Mesenchymal stem cell of adipose (primary cell): ENCODE measurements around a stretch of chr2.

- CAGE, long polyA plus RNA: no peak
Measured at GRCh38 chr2:61176470-61176763, 14.4 kb downstream of the C2orf74 start.

- CAGE, long polyA plus RNA: no peak
Measured at GRCh38 chr2:61178176-61178718, 16.3 kb downstream of the C2orf74 start.

GRCh38 chr2:61348040-61348622, 122.8 kb downstream of the USP34 start:
- CAGE, long polyA plus RNA: no peak

GRCh38 chr2:61512701-61513314, 25.3 kb downstream of the XPO1 start:
- CAGE, long polyA plus RNA: no peak

- CAGE, long polyA plus RNA: no peak
Measured at GRCh38 chr2:61582085-61582667, 44.0 kb upstream of the XPO1 start.

DNA sequence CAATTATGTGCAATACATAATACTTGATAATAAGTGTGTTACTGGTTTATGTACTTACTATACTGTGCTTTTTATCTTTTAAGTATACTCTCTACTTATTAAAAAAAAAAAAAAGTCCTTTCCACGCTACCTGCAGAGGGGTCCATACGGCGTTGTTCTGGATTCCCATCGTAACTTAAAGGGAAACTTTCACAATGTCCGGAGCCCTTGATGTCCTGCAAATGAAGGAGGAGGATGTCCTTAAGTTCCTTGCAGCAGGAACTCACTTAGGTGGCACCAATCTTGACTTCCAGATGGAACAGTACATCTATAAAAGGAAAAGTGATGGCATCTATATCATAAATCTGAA, 49.8 kb upstream of the B3GNT2 start:
- CAGE, long polyA plus RNA: no peak

- CAGE, long polyA plus RNA: no peak
Measured at GRCh38 chr2:62195859-62196055, 158 bp upstream of the B3GNT2 start.

- CAGE, long polyA plus RNA: no peak
Measured at GRCh38 chr2:62210351-62210686, 14.4 kb downstream of the B3GNT2 start.

DNA sequence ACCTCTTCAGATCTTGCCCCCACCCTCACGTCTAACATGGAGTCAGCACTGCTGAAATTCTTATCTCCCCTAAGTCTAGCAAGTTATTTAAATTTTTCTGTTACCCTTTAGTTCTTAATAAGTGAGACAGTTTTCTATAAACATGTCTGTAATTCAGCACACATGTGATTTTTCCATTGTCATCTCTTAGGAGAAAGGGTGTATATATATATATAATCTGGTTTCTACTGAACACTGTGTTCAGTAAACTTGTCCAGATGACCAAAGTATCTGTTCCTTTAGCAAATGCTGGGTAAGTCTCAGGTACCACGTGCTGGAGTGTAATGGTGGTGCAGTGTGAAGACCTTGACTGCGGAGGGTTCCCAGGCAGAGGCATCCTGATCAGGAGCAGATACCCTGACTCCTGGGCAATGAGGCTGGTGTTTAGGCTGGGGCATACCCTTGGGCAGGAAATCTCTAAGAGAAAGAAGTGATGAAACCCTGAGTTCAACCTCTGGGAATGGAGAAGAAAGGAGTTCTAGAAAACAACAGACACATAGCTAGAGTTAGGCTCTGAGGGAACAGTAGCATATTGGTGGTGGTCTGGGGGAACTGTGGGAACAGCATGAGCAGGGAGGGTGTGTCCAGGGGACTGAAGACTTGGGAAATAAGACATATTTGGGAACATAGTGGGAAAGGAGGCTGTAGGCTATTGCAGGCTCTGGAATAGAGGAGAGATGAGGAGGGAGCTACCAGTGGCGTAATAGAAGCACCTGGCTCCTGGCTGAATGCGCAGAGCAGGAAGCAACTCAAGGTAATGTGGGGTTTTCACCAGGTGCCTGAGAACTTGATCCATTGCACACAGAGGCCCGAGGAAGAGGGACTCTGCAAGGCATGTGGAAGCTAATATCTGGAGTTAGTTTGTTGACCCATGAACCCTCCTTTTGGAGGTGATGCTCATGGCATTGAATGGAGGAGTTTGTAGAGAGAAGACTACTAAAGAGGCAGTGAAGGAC, 18.0 kb downstream of the B3GNT2 start:
- CAGE, long polyA plus RNA: no peak

DNA sequence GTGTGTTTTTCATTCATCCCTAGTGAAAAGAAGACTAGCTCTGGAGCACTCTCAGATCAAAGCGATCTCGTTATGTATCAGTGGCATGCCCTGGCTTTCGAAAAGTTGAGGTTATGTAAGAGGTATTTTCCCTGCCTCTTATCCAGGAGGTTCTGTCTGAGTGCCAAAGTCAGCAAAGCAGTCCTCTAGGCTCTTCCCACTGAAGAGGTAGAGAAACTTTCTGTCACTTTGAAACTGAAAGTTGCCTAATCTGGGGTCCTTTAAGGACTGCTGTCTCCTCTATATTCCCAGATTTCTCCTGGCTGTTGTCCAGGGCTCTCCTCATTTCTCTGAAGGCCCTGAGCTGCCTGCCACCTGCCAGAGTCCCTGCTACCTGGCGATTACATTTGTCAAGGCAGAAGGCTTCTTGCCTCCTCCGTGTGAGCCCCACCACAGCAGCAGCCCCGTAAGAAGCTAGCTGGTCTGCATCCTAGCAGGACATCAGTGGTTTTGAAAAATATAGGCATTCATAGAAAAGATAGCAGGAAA, 96.3 kb downstream of the B3GNT2 start:
- CAGE, long polyA plus RNA: no peak

- CAGE, long polyA plus RNA: no peak
Measured at GRCh38 chr2:62406358-62406800, 99.6 kb downstream of the TMEM17 start.

- CAGE, long polyA plus RNA: no peak
Measured at GRCh38 chr2:62411320-62412026, 94.5 kb downstream of the TMEM17 start.

DNA sequence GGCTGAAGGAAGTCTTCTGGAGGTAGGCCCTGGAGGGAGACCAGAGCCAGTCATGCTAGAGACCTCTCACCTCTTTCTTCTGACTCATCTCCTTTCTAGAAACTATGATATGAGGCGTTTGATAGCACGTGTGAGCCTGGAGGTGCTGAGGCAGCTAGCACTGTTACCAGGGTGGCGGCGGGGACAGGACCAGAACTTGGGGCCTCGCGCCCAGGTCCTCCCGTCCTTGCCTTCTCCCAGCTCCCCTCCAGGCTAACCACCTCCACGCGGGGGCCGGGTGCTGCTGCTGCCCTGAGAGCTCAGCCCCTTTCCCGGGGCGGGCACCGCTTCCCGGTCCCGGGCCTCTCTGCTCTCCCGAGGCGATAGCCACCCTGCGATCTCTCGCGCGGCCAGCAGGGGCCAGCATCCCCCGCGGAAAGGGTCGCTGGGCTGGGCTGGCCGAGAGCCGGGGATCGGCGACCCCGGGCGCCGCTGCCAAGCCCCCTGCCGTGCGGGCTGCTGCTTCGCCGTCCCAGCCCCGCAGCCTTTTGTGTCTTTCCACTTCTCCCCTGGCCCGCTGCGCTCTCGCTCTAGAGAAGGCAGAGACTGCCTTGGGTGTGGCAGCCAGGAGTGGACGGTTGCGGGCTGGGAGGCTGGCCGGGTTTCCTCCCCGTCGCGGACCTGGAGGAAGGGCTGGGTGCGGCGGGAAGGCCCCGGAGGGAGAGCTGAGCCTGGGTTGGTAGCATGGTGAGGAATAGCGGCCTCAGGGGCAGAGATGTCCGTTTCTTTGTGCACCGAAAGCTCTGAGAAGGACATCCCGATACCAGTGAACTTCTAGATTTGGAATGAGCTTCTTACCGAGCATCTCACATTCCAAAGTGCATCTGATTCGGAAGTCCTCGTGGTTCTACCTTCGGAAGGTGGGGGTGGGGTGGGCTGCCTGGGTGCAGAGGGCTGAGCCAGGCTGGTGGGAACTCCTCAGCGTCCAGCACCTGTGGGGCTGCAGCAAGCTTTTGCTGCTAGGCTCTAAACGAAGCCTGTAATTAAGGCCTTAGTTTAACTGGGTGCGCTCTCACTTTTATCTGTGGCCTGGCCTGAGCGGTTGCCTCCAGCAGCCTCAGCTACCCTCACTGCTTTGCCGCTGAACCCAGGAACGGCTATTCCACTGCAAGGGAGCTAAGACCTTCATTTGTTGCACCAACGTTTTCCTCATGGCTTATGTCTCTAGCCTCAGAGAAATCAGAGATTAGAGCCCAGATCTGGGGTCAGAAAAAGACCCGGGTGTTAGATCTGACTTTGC, 48.8 kb downstream of the TMEM17 start:
- CAGE, long polyA plus RNA: no peak

DNA sequence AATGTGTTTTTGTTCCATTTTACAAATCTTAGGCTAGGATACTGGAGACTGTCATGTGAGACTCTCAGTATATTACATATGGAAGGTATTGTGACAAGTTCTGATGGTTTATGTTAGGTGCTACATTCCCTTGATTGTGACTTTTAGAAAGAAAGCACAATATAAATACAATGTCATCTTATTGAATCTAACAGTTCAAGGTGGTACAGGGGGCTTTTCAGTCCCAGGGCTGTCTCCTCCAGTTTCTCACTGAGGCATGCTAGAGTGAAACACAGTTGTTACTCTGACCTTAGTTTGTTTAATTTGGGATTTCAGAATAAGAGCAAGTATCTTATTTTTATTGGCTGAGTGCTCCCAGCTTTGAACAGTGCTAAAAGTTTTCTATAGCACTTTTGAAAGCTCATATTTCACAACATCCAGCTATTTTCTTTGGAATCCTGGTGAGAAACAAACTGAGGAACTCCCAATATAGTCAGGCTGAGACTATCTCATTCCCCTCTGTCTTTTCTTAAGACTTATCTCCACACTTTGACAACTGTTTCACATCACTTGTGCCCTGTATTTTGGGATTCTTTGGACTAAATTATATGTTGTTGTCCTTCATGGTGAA, 41.2 kb upstream of the EHBP1 start:
- CAGE, long polyA plus RNA: no peak

DNA sequence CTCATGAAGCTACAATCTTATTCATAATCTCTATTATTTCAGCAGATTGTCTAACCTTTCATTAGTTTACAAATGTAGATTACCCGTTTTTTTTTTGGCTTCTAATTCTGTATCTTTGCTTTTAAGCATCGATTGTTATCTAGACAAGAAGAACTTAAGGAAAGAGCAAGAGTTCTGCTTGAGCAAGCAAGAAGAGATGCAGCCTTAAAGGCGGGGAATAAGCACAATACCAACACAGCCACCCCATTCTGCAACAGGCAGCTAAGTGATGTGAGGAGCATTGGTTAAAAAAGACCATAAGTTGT, 95.3 kb upstream of the OTX1 start:
- CAGE, long polyA plus RNA: no peak

GRCh38 chr2:63046748-63048023, 3.4 kb upstream of the OTX1 start:
- CAGE, long polyA plus RNA: no peak

DNA sequence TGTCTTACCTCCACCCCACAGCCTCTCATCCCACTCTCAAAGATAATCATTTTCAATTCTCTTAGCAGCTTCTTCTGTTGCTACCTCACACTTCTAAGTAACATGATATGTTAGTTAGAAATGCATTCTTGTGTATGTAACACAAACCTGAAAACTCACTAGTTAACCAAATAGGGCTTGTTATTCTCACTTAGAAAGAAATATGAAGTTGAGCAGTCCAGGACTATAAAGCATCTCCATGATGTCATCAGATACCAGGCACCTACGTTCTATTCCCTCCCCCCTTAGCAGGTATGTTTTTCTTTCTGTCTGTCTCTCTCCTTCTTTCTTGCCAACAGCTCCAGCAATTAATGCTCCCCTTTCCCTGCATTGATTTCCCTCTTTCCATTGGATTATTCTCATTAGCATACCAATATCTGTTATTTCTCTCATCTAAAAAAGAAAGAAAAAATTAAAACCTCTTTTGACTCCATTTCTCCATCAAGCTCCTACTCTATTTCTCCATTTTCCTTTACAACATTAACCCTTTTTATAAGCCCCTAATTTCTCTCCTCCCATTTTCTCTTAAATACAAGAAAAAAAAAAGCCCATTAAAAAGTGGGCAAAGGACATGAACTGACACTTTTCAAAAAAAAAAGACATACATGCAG, 119.7 kb downstream of the WDPCP start:
- CAGE, long polyA plus RNA: no peak

DNA sequence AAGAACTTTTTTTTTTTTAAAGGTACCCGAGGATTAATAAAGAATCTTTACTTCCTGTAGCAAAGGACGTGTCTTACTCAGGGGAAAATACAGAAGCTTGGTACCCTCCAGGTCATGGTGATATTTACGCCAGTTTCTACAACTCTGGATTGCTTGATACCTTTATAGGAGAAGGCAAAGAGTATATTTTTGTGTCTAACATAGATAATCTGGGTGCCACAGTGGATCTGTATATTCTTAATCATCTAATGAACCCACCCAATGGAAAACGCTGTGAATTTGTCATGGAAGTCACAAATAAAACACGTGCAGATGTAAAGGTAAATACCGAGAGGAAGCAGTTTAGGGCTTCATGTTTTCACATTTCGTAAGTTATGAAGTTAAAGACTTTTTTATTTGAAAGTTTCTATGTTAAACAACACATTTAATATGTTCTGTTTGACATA, 43.9 kb downstream of the UGP2 start:
- CAGE, long polyA plus RNA: no peak

- CAGE, long polyA plus RNA: no peak
Measured at GRCh38 chr2:63934297-63935025, 84.8 kb downstream of the VPS54 start.

- CAGE, long polyA plus RNA: no peak
Measured at GRCh38 chr2:64254584-64255179, 110.5 kb upstream of the PELI1 start.